ENCODE results near the gene SLC41A1.

DNA sequence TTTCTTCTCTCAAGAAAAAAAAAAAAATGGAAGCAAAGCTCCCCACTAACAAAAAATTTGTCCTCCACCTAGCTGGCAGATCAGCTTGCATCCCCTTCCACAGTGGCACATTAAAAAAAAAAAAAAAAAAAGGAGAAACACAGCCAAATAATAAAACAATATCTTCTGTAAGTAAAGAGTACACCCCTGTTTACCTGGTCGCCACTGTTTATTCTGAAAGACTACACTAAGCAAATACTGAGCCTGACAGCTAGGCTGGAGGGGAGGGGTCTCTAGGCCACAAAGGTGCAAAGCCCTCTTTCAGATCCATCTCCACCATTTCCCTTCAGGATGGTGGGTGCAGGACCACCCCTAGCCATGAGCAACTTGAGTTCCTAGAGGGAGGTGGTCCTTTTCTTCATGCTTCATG, 22.7 kb upstream of the SLC45A3 start:
- PRO-cap = no peak
- RAMPAGE, long total RNA, 4 experiments = no peak in any of the 4 experiments

DNA sequence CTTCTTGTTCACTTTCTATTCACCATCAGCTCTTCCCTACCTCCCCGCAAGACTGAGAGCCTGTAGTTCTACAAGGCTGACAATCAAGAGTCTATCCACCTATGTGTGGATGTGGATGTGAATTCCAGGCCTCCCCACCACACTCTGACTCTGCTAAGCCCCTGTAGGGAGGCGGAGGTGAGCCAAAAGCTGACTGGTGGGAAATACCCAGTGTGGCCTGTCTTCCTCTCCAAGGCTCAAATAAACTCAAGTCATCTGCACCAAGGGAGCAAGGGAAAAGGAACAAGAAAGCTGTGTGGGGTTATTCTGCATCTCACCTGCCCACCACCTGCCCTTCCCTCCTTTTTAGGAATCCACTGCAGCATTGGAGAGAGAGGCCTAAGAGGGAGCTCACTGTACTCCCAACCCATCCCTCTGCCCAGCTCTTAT, 23.2 kb upstream of the SLC45A3 start:
- PRO-cap = no peak
- RAMPAGE, long total RNA, 4 experiments = no peak in any of the 4 experiments

GRCh38 chr1:205712497-205713163, 32.3 kb upstream of the SLC45A3 start:
- PRO-cap = no peak
- RAMPAGE, long total RNA, 4 experiments = no peak in any of the 4 experiments

- PRO-cap = bidirectional peak, plus-strand start at chr1:205750415, minus-strand start at chr1:205750178
- RAMPAGE, long total RNA, 4 experiments = no peak in any of the 4 experiments
These were observed 212 bp upstream of the NUCKS1 start for GRCh38 chr1:205750297-205750491.

DNA sequence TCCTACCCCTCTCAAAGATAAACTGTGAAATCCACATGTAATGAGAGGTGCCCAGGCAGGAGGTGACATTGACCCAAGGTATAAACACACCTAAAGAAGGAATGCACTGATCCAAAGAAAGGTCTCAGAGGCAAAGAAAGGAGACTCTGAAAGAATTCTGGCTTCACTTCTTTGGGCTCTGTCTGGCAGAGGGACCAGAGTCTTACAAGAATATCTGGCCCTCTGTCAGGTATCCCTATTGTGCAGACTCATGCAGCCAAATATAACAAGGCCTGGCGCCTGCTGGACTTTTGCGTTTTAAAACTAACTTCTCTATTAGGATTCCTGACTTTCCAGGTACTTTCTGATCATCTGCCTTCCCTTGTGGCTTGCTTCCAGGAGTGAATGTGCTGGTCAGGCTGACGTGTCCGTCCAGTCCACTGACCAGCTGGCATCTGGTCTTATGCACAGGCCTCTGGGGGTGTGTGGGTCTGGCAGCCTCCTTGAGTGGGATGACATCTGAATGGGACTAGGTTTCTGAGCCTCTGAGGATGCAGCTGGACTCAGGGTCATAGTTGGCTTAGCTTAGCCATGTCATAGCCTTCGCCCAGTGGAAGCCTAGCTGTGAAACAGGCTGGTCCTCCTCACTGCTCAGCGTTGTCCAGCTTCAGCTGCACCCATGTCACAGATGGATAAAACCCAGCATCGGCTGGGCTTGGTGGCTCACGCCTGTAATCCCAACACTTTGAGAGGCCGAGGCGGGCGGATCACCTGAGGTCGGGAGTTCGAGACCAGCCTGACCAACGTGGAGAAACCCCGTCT, 8.7 kb upstream of the RAB29 start:
- PRO-cap = no peak
- RAMPAGE, long total RNA, 4 experiments = no peak in any of the 4 experiments

GRCh38 chr1:205787278-205787894, 12.1 kb upstream of the RAB29 start:
- PRO-cap = no peak
- RAMPAGE, long total RNA, 4 experiments = no peak in any of the 4 experiments

- PRO-cap = bidirectional peak, plus-strand start at chr1:205813350, minus-strand start at chr1:205813160
- RAMPAGE, long total RNA, 4 experiments = start-site peak on the minus strand in 4 of 4 experiments, at chr1:205812978-205813222 at its widest, 6 to 43 reads per replicate
These were observed at the start of gene SLC41A1 for GRCh38 chr1:205812925-205813249. Gene SLC41A1, minus strand, starts transcription at chr1:205813198.

DNA sequence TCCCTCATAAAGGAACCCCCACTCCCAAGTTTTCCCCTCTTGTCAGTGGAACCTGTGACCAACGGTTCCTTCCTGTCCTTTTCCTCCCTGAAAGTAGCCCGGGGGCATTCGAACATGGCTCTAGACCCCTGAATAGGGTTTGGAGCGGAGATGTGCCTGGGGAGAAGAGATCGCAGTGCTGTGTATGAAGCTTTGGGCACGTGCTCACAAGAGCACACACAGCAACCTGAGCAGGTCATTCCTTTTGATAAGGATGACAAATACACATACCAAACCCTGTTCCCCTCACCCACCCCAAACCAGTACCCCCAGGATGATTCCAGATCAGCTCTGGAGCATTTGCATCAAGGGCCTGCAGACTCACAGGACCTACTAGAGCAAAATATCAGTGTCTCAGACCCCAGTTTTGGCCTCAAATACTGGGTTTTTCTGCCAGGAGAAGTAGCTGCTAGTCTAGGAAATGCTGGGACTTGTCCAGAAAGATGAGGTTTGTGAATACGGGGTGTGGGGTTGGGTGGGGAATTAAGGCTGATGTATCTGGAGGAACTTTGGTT, 1.2 kb upstream of the SLC41A1 start:
- PRO-cap = no peak
- RAMPAGE, long total RNA, 4 experiments = no peak in any of the 4 experiments

- PRO-cap = no peak
- RAMPAGE, long total RNA, 4 experiments = no peak in any of the 4 experiments
These were observed 13.5 kb upstream of the SLC41A1 start for GRCh38 chr1:205826559-205826832.

DNA sequence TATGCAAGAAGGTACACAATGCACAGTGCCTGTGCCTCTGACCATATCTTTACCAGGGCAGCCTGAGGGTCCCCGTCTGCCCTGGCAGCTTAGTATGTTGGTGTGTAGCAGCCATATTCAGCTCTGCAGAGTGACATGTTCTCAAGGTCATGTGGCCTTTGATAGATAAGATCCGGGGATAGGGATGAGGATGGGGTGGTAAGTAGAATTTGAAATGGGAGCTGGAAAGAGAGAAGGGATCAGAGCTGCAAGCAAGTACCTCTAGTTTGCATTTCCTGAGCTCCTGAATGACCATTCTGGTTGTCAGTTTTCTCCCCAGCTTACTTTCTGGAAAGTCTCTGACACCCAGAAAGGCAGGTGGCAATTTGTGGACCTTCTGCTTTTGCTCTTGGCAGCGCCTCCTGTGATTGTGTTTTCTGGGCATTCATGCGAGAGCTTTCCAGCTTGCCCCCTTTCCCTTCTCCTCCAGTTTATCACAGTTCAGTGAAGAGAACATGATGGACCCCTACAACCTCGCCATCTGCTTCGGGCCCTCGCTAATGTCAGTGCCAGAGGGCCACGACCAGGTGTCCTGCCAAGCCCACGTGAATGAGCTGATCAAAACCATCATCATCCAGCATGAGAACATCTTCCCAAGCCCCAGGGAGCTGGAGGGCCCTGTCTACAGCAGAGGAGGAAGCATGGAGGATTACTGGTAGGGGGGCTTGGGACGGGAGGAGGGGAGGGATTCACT, 24.5 kb upstream of the IKBKE start:
- PRO-cap = no peak
- RAMPAGE, long total RNA, 4 experiments = no peak in any of the 4 experiments

DNA sequence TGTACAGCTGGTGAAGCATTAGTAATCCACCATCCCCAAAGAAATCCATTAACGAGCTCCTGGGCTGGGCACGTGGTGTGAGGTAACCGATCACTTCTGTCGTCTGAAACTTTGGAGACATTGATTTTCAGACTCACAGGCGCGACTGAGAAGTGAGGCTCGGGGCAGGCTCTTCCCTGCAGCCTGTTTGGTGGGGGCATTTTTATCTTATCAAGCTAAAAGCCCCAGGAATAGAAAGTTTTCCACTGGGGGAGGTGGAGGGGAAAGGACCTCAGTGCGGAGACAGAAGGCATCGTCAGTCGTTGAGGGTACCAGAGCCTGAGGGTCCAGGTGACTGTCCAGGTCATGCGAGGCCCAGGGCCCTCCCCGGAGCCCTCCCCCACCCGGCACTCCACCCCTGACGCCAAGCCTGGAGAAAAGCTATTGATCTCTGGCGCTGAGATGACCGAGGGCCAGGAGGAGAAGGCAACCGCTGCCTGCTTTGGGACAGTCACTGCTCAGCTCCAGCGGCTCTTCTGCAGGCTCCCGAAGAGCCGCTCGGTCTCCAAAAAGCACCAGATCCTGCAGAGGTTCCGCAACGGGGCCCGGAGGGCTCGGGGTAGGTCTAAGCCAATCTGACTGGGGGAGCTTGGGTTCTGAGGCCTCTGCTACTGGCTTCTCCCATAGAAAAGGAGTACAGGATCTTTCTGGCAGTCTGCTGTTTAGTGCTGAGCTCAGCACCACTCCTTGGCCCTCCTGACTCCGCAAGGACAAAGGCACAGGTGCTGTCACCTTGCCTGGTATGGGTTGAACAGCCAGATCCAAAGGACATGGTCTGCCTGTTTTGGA, 10.8 kb downstream of the RASSF5 start:
- PRO-cap = no peak
- RAMPAGE, long total RNA, 4 experiments = no peak in any of the 4 experiments

DNA sequence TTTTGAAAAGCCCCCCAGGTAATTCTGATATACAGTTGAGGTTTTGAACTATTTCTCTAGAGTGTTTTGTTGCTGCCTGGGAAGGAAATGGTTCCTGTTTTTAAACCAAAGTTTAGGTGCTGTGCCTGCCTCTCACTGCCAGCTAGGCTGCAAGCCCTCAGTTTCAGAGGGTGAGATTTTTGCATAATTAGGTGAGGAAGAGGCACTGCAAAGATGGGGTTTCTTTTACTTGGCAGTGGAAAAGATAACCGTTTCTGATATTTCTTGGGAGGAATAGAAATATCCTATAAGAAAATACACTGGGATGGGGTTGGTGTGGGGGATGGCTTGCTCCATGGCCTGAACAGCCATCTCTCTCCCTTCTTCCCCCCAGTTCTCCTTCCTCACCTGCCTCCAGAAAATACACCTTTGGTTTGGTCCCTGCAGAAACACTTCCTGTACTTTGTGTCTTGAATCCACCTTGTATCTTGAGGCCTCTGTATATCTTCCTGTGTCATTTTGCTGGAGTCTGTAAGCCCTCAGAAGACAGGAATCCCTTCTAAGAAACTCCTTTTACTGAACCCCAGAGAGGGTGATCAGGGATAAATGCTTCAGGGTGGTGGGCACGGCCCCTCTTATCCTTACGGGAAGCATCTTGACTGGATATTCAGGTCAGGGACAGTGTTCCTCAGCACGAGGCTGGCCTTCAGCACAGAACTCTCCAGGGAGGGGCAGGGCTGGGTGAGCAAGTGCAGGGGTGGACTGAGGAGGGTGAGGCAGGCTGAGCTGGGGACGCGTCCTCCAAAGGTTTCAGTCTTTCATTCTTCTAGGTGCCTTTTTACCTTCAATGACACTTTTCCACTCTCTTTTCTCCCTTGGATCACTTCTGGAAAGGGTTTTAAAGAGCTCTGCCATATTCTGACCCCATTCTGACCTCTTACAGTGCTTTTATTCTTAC, 52.1 kb downstream of the RASSF5 start:
- PRO-cap = no peak
- RAMPAGE, long total RNA, 4 experiments = no peak in any of the 4 experiments

DNA sequence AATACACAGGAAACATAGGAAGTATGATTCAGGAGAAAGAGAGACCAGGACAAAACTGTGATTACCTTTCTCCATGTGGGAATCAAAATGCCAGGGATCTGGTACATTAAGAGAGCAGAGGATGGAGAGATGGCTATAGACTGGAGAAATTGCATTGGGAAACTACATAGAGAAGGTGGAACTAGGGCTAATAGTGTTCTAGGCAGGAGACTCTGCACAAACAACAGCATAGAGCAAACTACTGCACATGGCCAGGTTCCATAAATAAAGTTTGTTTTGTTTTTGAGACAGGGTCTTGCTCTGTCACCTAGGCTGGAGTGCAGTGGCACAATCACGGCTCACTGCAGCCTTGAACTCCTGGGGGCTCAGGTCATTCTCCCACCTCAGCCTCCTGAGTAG, 35.7 kb downstream of the EIF2D start:
- PRO-cap = no peak
- RAMPAGE, long total RNA, 4 experiments = no peak in any of the 4 experiments

DNA sequence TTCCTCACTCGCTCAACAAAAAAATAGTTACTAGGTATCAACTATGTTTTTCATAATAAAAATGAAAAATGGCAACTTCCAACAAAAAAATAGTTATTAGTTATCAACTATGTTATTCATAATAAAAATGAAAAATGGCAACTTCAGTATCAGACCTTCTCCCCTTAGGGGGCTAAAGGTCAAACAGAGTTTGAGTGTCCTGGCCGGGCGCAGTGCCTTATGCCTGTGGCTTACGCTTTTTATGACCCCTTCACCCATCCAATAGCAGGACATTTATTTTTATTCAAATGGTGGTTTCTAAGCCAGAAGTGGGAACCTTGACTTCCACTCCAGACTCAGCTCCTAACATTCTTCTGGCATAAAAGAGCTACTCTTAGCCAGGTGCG, 3.9 kb downstream of the EIF2D start:
- PRO-cap = no peak
- RAMPAGE, long total RNA, 4 experiments = no peak in any of the 4 experiments

DNA sequence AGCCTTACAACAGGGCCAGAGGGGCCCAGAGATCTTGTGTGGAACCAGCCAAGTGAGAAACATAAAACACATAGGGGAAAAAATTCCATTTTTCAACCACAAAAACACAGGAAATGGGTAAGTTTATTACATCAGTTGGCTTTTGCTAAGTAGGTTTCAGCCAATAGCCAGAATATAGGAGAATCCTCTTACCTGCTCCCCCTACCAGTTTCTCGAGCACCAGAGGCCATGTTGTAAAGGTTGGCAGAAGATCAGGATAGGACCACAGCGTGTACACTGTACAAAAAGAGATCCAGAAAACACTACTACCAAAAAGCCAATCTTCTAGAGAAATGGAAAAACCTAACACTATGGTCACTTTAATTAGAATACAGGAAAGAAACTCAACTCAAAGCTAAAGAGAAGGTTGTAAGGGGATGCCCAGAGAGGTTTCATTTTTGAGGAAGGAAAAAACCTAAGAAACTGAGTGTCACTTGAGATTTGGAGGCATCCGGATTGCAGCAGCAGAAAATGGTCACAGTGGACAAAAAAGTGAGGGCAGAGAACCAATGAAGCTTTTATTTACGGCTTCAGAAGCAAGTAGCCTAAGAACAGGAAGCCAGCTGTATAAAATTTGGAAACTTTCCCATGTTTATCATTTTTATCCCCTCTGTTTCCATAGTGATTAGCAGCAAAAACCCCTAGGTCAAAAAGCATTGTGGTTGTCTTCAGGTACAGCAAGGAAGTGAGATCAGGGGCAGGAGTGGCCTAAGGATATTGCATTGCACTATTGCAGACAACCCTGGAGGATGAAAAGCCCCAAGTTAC, 2.9 kb downstream of the EIF2D start:
- PRO-cap = no peak
- RAMPAGE, long total RNA, 4 experiments = start-site peak on the minus strand in 1 of 4 experiments, centred at position 293 of the sequence, 9 reads per replicate

- PRO-cap = no peak
- RAMPAGE, long total RNA, 4 experiments = no peak in any of the 4 experiments
These were observed 23.0 kb downstream of the DYRK3 start for GRCh38 chr1:206658210-206658874.

- PRO-cap = no peak
- RAMPAGE, long total RNA, 4 experiments = no peak in any of the 4 experiments
These were observed 2.4 kb downstream of the MAPKAPK2 start for GRCh38 chr1:206687236-206687470.

DNA sequence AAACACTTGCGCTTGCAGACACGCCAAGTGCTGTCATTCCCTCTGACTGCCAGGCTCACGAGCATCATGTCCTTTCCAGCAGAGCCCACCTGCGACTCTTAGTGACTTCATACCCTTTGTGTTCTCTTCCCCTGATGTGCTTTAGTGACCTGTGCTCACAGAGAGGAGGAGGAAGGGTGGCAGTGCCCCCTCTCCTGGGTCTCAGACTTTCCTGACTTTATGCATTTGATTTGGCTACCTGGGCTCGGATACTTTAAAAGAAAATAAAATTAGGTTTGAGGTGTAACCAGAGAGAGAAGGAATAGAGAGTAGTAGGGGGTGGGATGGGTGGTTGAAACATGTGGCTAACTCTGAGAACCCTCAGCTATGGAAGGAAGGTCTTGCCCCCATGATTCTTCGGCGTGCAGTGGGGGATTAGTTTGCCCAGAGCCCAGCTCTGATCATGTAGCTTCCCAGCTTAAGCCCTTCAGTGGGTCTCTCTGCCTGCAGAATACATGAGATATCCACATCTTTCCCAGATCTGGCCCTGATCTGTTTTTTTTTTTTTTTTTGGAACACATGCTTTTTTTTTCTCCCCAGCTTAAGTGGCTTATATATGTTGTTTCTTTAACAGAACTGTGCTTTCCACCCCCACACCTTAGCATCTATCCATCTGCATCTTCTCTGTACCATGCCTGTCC, 10.4 kb downstream of the MAPKAPK2 start:
- PRO-cap = no peak
- RAMPAGE, long total RNA, 4 experiments = no peak in any of the 4 experiments

- PRO-cap = no peak
- RAMPAGE, long total RNA, 4 experiments = no peak in any of the 4 experiments
These were observed 21.6 kb downstream of the MAPKAPK2 start for GRCh38 chr1:206706097-206706988.

DNA sequence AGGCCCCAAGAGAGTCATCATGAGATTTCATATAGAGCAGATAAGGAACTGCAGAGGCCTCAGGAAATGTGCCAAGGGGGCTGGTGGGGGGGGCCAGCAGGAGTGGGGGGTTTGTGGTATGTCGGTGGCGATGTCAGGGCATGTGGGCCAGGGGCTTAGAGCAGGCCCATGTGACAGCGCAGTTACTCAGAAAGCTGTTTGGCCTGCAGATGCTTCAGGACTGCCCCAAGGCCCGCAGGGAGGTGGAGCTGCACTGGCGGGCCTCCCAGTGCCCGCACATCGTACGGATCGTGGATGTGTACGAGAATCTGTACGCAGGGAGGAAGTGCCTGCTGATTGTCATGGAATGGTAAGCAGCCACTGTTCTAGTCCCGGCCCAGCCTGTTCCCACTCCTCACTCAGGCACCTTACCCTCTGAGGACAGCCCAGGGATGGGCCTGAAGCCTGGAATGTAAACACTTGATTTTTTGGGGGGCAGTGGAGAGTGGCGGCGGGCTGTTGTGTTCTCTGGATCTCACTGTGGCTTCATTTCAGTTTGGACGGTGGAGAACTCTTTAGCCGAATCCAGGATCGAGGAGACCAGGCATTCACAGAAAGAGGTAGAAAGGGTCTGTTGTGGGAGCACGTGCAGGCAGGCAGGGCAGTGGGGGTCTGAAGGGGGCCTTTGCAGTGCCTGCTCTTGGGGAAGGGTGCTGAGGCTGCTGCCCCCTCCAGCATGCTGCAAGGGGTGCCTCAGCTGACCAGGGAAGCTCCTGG, 41.9 kb upstream of the IL19 start:
- PRO-cap = no peak
- RAMPAGE, long total RNA, 4 experiments = start-site peak on the plus strand in 1 of 4 experiments, centred at position 289 of the sequence, 19 reads per replicate